Thoracic aorta endothelial cell (primary cell): Measurements from ENCODE around the genes KIRREL2 and TBCB.

DNA sequence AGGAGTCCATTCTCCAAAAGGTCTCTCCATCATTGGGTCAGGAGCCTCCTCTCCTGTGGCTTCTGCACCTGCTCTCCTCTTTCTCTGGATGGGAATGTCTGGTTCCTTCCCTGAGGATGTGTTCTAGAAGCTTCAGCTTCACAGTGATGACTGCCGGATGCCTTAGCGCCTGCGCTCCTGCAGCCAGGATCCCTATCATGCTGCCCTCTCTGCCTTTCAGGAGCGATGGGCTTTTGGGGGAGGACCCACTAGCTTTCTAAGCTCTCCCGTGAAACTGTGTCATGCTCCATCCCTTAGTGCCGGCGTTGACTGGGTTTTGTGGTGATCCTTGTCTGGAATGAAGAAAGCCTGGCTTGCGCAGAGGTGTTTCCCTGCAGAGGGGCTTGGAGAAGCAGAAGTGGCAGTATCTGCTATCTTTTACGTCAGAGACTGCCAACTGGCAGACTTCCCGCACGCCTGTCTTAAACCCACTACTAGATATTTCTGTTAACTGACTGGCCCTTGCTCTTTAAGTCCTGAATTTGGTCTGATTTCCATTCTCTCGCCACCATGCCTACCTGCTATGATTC, 3.9 kb upstream of the KMT2B start:
- CAGE, long polyA plus RNA, result no peak

- CAGE, long polyA plus RNA, result no peak
Measured at GRCh38 chr19:35718167-35719184, 673 bp downstream of the KMT2B start.

DNA sequence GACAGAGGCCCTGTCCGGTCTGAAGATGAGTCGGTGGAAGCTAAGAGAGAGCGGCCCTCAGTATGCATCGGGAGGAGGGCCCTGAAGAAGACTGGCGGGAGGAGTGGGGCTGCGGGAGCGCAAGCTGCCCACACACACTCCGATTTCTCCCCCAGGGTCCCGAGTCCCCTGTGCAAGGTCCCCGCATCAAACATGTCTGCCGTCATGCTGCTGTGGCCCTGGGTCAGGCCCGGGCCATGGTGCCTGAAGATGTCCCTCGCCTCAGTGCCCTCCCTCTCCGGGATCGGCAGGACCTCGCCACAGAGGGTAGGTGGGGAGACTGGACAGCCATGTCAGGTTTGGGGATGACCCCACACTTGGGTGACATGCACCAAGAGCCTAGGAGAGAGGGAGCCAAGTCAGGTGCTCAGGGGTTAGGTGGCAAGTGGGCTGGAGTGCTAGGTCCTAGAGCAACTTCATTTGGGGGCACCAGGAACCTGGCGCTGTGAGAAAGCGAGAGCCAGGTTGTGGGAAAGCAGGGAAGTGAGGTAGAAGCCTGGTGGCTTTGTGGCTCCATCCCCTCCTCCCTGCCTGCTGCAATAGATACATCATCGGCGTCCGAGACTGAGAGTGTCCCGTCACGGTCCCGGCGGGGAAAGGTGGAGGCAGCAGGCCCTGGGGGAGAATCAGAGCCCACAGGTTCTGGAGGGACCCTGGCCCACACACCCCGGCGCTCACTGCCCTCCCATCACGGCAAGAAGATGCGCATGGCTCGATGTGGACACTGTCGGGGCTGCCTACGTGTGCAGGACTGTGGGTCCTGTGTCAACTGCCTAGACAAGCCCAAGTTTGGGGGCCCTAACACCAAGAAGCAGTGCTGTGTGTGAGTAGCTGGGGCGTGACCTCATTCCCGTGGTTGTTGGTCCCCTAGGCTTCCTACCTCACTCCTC, 4.9 kb downstream of the KMT2B start:
- CAGE, long polyA plus RNA, result no peak

GRCh38 chr19:35767095-35768290, 7.9 kb upstream of the ARHGAP33 start:
- CAGE, long polyA plus RNA, result no peak

GRCh38 chr19:35768291-35769027, 6.9 kb upstream of the ARHGAP33 start:
- CAGE, long polyA plus RNA, result no peak

DNA sequence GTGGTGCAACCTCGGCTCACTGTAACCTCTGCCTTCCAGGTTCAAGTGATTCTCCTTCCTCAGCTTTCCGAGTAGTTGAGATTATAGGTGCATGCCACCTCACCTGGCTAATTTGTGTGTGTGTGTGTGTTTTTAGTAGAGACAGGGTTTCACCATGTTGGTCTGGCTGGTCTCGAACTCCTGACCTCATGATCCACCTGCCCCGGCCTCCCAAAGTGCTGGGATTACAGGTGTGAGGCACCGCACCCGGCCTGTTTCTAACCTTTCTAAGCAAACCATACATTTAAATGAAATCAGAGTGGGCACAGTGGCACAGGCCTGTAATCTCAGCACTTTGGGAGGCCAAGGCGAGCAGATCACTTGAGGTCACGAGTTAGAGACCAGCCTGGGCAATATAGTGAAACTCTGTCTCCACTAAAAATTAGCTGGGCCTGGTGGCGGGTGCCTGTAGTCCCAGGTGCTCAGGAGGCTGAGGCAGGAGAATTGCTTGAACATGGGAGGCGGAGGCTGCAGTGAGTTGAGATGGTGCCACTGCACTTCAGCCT, 3.2 kb upstream of the ARHGAP33 start:
- CAGE, long polyA plus RNA, result no peak

DNA sequence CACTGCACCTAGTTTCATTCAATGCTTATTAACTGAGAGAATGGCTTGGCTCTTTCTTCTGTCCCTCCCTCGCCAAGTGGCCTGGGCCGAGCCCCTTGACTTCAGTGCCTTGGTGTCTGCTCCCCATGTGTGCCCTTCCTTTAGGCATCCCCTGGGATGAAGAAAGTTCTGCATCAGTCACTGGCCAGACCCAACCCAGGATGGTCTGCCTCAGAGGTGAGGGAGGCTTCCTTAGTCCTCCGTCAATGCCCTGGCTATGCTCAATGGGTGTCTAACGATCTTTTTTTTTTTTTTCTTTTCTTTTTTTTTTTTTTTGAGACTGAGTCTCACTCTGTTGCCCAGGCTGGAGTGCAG, 13.7 kb downstream of the PRODH2 start:
- CAGE, long polyA plus RNA, result no peak

GRCh38 chr19:35856592-35857643, at the start of gene KIRREL2:
TSS of gene KIRREL2 (plus strand) at chr19:35856911.
- CAGE, long polyA plus RNA, result no peak

DNA sequence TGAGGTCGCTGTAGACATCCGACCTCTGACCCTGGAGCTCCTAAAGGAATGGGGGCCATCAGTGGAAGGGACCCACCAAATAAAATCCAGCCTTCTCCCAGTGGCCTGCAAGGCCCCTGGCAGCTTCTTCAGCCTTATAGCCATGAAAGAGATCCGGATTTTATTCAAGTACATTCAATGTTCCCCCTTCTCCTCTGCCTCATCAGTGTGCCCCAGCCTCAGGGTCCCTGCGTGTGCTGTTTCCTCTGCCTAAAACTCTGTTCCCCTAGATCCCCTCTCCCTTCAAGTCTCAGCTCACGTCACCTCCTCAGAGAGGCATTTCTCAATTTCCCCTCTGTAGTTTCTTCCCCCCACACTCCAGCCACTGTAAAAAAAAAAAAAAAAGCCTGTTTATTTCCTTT, 2.3 kb downstream of the HCST start:
- CAGE, long polyA plus RNA, result no peak

DNA sequence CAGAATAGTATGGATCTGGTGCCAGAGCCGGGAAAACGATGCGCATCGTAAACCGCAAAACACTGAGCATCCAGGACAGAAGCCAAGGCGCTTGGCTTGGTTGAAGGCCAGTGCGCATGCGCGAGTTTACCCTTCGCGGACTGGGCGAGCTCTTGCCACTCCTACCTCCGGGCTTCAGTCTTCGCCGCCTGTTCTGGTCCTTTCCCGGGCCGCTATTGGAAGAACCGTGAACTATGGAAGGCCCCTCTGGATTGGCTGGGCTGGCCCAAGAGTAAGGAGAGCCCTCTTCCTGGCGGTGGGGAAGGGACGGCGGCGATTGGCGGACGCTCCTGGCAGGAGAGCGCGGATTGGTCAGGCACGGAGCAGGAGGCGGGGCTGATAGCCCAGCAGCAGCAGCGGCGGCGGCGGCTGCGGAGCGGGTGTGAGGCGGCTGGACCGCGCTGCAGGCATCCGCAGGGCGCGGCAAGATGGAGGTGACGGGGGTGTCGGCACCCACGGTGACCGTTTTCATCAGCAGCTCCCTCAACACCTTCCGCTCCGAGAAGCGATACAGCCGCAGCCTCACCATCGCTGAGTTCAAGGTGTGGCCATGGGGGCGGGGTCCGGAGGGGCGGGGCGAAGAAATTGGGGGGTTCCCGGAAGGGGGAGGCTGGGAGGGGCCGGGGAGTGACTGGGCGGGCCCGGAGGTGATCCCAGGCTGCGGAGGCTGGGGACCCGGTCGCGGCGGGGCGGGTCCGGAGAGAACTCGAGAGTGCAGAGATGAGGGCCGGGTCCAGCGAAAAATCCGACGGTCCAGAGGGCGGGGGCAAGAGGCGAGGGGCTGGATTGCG, at the start of gene TBCB:
Gene TBCB, plus strand, starts transcription at position 375 of the 830 bp plus-strand sequence.
- CAGE, long polyA plus RNA, result no peak

- CAGE, long polyA plus RNA, result no peak
Measured at GRCh38 chr19:36125198-36125974, 10.1 kb downstream of the TBCB start.

DNA sequence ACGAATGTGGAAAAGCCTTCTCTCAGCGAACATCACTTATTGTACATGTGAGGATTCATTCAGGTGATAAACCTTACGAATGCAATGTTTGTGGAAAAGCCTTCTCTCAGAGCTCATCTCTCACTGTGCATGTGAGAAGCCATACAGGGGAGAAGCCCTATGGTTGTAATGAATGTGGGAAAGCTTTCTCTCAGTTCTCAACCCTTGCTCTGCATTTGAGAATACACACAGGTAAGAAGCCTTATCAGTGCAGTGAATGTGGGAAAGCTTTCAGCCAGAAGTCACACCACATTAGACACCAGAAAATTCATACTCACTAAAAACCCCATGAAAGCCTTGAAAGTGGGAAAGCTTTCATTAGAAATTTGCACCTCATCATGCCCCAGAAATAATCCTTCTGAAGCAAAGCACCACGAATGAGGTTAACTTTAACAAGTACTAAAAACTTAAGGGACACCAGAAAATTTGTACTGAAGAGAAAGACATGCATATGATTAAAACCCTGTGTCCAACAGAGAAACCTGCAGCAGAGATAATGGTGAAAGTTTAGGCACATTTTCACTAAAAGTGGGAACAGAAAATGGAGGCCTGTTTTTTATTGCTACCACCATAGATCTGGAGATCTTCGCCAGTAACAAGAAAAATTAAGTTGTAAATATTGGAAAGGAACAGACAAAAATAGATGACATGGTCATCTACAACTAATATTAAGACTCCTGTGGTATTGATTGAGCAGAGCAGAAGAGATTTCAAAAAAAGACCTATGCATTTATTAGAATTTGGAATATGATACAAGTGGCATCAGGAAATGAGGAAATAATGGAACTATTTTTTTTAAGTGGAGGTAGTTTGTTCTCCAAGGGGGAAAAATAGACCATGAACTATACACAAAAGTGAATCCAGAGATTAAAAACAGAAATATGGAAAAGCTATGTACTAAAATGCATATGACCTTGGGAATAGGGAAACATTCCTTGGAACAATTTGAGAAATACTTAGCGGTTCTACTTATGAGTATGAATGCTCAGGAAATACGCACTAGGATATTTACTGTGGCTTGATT, 22.4 kb downstream of the ZNF146 start:
- CAGE, long polyA plus RNA, result no peak

GRCh38 chr19:36266401-36266991, 51.6 kb downstream of the ZNF146 start:
- CAGE, long polyA plus RNA, result no peak

DNA sequence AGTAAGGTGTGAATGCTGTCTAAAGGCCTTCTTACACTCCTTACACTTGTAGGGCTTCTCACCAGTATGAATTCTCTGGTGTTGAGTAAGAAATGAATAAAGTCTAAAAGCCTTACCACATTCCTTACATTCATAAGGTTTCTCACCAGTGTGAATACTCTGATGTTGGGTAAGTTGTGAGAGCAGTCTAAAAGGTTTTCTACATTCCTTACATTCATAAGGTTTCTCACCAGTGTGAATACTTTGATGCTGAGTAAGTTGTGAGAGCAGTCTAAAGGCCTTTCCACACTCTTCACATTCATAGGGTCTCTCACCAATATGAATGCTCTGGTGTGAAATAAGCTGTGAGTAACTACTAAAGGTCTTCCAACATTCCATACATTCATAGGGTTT, 38.8 kb downstream of the ZFP14 start:
- CAGE, long polyA plus RNA, result no peak

GRCh38 chr19:36573917-36574617, 975 bp upstream of the ZNF529 start:
- CAGE, long polyA plus RNA, result no peak

- CAGE, long polyA plus RNA, result no peak
Measured at GRCh38 chr19:36791604-36792246, 19.1 kb upstream of the ZNF850 start.

GRCh38 chr19:37007492-37008033, 70.7 kb upstream of the ZNF420 start:
- CAGE, long polyA plus RNA, result no peak

GRCh38 chr19:37997870-37998405, 90.9 kb downstream of the SIPA1L3 start:
- CAGE, long polyA plus RNA, result no peak

DNA sequence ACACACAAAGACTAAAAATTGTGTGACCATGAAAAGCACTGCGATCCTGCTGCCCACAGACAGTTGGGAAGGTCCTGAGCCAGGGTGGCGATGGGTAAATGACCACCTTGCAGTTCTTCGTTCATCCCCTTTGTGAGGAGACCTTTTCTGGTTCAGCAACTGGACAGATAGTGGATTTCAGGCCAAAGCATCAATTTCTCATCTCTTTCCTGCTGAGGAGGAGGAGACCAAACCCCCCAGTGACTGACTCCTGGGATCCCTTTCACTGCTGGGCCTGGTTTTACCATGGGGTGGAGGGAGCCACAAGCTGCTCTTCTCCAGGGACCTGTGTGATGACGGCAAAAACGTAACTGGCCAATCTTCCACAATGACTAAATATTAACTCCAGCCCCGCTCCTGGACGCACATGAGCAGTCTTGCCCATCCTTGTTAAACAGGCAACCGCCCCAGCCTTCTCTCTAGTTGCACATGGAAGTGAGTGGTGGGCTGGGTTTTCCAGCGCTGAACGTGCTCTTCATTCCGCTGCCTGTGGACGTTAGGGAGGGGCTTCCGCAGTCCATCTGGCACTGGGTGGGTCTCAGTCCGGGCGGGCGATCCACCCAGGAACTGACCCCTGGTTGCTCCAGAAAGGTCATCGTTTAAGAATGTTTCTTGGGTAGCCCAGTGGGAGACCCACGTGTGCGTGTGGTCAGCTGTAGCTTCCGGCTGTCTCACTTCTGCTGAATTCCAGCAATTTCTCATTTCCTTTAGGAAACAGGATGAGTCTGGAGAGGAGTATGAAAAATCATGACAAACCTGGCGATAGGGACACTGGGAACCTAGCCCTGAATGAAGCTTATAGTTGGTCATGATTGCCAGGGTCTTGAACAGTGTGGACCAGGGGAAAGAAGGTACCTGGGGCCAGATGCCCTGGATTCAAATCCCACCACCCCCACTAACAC, 92.3 kb downstream of the SIPA1L3 start:
- CAGE, long polyA plus RNA, result no peak

- CAGE, long polyA plus RNA, result no peak
Measured at GRCh38 chr19:38079998-38080413, 144.0 kb downstream of the DPF1 start.